Stomach (tissue), 7 donors: ENCODE measurements around a stretch of chr2.

GRCh38 chr2:73991528-73992119 lies 6.9 kb downstream of the TET3 start:
- PRO-cap: no peak
- RAMPAGE, long total RNA, 5 experiments: start-site peak on the plus strand in 2 of 5 experiments, at chr2:73991734-73991997 at its widest, 5 to 8 reads per replicate
- RRBS: no CpG with 5 or more reads among the region's 3 CpGs

- PRO-cap: no peak
- RAMPAGE, long total RNA, 5 experiments: no peak in any of the 5 experiments
- RRBS: no CpG with 5 or more reads among the region's 17 CpGs
These were observed 13.7 kb downstream of the TET3 start for GRCh38 chr2:73998144-73999033.

DNA sequence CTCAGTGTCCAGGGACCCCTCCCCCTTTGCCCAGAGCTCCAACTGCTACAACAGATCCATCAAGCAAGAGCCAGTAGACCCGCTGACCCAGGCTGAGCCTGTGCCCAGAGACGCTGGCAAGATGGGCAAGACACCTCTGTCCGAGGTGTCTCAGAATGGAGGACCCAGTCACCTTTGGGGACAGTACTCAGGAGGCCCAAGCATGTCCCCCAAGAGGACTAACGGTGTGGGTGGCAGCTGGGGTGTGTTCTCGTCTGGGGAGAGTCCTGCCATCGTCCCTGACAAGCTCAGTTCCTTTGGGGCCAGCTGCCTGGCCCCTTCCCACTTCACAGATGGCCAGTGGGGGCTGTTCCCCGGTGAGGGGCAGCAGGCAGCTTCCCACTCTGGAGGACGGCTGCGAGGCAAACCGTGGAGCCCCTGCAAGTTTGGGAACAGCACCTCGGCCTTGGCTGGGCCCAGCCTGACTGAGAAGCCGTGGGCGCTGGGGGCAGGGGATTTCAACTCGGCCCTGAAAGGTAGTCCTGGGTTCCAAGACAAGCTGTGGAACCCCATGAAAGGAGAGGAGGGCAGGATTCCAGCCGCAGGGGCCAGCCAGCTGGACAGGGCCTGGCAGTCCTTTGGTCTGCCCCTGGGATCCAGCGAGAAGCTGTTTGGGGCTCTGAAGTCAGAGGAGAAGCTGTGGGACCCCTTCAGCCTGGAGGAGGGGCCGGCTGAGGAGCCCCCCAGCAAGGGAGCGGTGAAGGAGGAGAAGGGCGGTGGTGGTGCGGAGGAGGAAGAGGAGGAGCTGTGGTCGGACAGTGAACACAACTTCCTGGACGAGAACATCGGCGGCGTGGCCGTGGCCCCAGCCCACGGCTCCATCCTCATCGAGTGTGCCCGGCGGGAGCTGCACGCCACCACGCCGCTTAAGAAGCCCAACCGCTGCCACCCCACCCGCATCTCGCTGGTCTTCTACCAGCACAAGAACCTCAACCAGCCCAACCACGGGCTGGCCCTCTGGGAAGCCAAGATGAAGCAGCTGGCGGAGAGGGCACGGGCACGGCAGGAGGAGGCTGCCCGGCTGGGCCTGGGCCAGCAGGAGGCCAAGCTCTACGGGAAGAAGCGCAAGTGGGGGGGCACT lies 46.4 kb downstream of the BOLA3 start:
- PRO-cap: no peak
- RAMPAGE, long total RNA, 5 experiments: start-site peak on the plus strand in 2 of 5 experiments, centred at positions 73 to 389 of the sequence, 6 to 70 reads per replicate
- RRBS: 90% methylated on average over 1 of the region's 43 CpGs

- PRO-cap: no peak
- RAMPAGE, long total RNA, 5 experiments: no peak in any of the 5 experiments
- RRBS: no CpG with 5 or more reads among the region's 13 CpGs
These were observed 40.9 kb downstream of the BOLA3 start for GRCh38 chr2:74106733-74107369.

DNA sequence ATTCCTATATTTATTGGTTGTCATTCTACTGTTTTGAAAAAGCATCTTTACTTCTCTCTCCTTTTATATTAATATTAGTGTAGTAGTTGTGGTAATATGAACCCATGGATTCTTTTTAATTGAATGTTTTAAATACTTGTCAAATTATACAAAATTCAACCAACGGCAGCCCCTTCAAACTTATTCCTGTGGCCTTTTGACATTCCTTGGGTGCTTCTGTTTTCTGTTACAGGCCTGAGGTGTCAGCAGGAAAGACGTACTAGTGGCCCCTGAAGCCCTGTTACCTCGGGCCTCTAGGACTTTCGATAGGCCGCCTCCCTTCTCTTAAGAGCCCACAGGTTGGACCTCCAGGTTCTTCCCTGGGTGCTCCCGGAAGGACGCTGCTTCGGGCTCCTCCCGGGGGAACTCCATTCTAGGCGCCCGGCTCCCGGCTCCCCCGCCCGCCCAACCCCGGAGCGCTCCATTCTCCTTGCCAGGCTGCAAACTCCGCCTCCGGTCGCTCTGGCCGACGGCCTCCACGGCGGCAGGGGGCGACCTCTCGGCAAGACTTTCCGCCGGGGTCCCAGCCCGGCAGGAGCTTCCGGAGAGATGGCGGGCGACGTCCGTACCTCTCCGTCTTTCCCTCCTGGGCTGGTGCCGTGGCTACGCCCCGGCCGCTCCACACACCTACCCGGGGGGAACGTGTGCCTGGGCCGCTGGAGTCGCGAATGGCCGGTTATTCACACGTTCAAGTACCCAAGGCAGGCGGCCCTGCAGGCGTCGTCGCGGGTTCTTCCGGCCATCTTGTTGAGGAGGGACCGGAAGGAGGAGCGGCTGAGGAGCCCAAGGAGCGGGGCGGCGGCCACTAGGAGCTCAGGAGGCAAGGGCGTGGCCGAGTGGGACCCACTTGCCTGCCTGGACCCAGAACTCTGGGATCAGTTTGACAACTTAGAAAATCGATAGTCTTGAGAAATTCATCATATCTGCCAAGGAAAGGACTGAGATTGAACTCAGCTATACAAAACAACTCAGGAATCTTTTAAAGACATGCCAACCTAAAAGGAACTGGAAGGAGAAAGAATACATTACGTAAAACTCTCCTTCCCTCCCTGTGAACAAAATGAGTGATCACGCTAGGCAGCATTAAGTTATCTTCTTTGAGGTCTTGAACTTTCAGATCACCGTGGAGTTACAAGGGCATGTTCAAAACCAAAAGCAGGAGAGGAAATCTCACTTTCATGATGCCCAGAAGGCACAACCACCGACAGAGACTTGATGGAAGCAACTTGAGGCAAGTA lies 27.5 kb downstream of the BOLA3 start:
- PRO-cap: bidirectional peak, plus-strand start at position 573 of the sequence, minus-strand start at position 449 of the sequence; bidirectional peak, plus-strand start at position 816 of the sequence, minus-strand start at position 788 of the sequence
- RAMPAGE, long total RNA, 5 experiments: start-site peak on the plus strand in 4 of 5 experiments, centred at positions 570 to 832 of the sequence, 9 to 97 reads per replicate
- RRBS: 4% methylated on average over 32 of the region's 63 CpGs

DNA sequence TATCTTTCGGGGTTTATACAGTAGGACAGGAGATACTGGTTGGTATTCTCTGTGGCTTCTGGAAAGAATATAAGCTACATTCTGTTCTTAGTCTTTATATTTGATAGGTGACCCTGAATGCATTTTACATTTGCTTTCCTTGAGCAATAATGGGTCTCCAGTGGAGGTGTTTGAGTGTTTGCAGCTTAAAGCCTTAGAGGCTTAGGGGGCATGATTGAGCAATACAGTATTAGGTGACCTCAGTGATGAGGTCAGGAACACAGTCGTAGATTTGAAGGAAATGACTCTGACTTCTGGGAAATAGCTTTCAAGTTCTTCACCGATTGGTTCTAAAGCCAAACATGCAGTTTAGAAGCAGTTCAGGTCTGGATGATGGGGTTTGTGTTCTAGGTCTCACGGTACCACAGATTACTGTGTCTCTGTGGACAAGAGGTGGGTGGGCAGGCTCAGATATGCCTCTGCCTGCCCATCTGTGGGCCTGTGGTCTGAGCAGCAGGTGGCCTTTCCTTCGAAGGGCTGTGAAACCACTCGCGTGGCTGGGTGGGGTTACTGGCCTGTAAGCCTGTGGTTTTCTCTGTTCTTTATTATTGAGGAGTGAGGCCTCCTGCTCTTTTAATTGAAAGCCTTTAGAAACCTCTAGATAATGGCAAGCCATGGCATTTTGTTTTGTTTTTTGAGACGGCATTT lies 7.8 kb downstream of the MTHFD2 start:
- PRO-cap: no peak
- RAMPAGE, long total RNA, 5 experiments: no peak in any of the 5 experiments
- RRBS: no CpG with 5 or more reads among the region's 8 CpGs

DNA sequence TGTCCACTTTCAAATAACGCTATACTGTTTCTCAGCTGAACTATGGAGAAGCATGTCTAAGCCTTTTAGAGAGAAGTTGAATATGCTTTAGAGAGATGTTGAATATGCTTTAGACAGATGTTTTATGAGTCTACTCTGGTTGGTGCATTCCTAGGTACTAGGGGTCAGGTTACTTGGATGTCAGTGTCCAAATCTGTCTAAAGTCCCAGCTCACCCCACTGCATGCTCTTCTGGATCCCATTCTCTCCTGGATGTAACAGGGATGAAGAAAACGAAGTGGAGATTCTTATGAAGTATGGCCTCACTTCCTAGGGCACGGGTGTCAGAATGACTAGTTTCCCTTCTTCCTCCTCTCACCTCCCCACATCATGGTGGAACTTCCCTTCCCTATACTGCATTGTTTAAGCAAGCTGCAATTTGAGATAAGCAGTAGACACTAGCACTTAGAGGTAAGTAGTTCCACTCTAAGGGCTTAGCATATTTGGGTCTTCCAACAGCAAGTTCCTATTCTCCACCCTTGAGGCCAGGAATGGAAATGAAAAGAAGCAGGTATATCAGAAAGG lies 29.8 kb downstream of the SLC4A5 start:
- PRO-cap: no peak
- RAMPAGE, long total RNA, 5 experiments: no peak in any of the 5 experiments
- RRBS: no CpG with 5 or more reads among the region's 3 CpGs

DNA sequence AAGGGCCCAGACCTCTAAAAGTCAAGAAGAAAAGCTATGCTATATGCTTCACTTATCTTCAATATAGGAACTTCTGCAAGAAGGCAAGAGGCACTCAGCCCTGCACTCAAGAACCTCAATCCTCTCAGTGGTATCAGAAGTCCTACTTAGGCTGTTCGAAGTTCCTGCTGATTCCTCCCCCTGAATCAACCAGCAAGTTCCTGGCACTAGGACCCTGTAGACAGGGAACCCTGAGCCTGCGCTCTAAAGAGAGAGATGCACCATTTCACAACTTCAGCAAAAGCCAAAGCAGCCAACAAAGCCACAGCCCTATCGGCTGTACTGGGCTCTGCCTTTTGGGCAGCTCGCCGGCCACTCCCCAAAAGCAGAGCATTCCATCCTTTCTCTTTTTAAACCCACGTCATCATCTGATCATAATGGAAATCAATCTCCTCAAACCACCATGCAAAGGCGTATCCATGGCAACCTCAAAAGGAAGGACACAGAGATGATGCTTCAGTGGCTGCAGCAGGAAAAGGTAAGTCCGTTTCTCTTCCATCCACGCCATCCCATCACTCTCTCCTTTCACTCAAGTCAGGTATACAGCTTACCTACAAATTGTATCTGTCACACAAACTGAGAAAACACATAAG lies 5.2 kb upstream of the DCTN1 start:
- PRO-cap: no peak
- RAMPAGE, long total RNA, 5 experiments: no peak in any of the 5 experiments
- RRBS: no CpG with 5 or more reads among the region's 9 CpGs

GRCh38 chr2:74414537-74414801 lies 7.0 kb downstream of the C2orf81 start:
- PRO-cap: no peak
- RAMPAGE, long total RNA, 5 experiments: no peak in any of the 5 experiments
- RRBS: 8% methylated on average over 9 of the region's 14 CpGs

DNA sequence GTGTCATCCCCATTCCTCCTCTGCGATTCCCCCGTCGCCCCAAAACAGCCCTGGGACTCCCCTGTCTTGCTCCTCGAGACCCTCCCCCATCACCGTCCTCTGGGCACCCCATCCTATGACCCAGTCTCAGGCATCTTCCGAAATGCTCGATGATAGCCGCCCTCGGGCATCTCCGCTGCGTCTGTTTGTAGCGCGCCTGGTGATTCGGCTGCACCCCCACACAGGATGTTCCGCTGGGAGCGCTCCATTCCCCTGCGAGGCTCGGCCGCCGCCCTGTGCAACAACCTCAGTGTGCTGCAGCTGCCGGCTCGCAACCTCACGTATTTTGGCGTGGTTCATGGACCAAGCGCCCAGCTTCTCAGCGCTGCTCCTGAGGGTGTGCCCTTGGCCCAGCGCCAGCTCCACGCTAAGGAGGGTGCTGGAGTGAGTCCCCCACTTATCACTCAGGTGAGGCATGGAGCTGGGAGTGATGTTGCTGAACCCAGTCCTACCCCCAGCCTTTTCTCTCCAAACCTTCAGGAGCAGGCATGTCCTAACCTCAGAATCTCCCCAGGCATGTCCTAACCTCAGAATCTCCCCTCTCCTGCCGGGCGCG lies 496 bp downstream of the WDR54 start:
- PRO-cap: bidirectional peak, plus-strand start at position 289 of the sequence, minus-strand start at position 227 of the sequence
- RAMPAGE, long total RNA, 5 experiments: no peak in any of the 5 experiments
- RRBS: no CpG with 5 or more reads among the region's 31 CpGs

- PRO-cap: unidirectional peak, plus-strand start at chr2:74440364; bidirectional peak, plus-strand start at chr2:74440694, minus-strand start at chr2:74440431; bidirectional peak, plus-strand start at chr2:74441081, minus-strand start at chr2:74440746
- RAMPAGE, long total RNA, 5 experiments: start-site peak on the minus strand in 4 of 5 experiments, at chr2:74440415-74440573 at its widest, 19 to 53 reads per replicate
- RRBS: 6% methylated on average over 10 of the region's 55 CpGs
These were observed 1.1 kb downstream of the RTKN start for GRCh38 chr2:74440249-74441350.

- PRO-cap: no peak
- RAMPAGE, long total RNA, 5 experiments: no peak in any of the 5 experiments
- RRBS: no CpG with 5 or more reads among the region's 27 CpGs
These were observed 931 bp downstream of the CCDC142 start for GRCh38 chr2:74481860-74482273.

GRCh38 chr2:74504123-74504432 lies 3.4 kb downstream of the PCGF1 start:
- PRO-cap: no peak
- RAMPAGE, long total RNA, 5 experiments: no peak in any of the 5 experiments
- RRBS: 4% methylated on average over 3 of the region's 8 CpGs

DNA sequence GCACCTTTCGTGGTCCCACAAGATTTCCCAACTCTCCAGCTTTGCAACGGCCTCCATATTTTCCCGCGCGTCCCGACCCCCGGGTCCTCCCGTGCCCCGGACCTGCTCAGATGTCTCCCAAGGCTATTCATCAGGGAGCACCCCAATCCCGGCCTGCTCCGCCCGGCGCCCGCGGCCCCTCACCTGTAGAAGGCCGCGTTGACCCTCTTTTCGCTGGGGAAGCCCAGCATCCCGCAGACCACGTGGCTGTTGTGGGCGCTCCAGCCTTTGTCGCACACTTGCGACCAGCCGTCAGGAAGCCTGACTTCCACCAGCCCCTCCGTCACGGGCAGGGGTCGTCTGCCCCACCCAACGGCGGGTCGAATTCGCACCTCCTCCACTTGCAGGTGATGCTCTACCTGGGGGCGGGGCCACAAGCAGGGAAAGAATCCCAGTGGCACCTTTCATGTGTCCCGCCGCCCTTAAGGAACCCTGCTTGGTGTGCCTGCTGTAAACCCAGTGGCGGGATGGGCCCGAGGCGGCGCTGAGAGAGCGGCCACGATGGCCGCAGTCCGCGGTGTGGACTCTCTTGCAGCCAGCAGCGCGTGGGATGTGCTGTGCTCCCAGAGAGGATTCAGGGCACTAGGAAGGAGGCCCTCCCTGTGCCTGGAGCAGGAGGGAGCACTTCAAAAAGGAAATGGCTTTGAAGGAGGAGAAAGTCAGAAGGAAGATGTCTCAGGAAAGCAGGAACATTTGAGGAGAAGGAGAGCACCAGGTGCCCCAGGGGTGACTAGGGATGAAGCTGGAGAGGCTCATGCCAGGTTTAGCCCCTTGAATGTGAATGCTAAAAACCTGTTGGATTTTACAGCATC lies 4.3 kb downstream of the LOXL3 start:
- PRO-cap: no peak
- RAMPAGE, long total RNA, 5 experiments: no peak in any of the 5 experiments
- RRBS: 20% methylated on average over 1 of the region's 45 CpGs

DNA sequence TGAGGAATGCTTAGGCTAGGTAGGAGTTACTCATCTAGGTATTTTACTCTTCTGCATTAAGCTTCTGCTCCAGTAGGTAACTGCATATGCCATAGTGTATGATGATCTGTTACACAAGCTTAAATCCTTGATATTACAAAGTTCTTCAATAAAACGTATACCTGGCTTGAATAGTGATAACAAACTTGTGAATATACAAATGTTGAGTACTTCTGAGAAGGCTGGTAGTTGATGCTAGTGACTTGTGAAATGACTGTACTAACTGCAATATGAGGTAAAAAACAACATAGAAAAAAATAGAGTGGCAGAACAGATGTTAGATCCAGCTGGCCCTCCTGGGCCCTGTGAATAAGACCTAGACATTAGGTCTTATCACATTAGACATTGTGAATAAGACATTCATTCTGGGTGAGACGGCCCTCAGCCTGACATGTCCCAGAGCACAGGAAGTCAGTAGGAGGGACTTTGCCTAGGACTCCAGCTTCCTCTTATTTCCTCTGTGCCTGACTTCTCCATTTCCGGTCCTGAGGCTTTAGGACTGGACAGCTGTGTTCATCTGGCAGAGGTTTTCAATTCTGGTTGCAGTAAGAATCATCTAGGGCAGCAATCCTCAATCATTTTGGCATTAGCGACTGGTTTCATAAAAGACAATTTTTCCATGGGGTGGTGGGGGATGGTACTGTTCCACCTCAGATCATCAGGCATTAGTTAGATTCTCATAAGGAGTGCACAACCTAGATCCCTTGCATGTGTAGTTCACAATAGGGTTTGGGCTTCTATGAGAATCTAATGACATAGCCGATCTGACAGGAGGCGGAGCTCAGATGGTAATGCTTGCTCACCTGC lies 23.0 kb downstream of the DOK1 start:
- PRO-cap: no peak
- RAMPAGE, long total RNA, 5 experiments: no peak in any of the 5 experiments
- RRBS: no CpG with 5 or more reads among the region's 6 CpGs

GRCh38 chr2:74834375-74835416 lies 769 bp downstream of the HK2 start:
- PRO-cap: unidirectional peak, minus-strand start at chr2:74834540; bidirectional peak, plus-strand start at chr2:74834825, minus-strand start at chr2:74834817; bidirectional peak, plus-strand start at chr2:74835379, minus-strand start at chr2:74835231
- RAMPAGE, long total RNA, 5 experiments: no peak in any of the 5 experiments
- RRBS: 1% methylated on average over 50 of the region's 110 CpGs

DNA sequence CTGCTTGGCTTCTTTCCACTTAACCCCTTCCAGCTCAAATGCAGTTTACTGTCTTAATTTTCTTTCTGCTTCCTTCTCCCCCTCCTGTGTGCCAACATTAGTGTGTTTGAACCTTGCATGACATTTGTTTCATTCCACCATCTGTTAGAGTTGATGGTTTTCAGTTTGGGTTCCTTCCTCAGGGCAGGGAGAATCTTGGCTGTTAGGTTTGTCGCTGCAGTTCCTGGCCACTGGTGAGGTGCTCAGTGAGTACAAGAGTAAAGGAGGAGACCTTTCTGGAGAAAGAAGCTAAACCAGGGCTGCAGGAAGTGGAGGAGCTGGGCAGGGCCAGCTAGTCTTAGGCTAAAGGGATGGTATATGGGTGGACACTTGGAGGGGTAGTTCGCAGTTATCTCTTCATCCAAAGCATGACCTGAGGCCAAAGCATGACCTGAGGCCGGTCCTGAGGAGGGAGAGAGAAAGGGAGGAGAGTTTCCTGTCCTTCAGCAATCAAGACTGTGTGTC lies 4.1 kb downstream of the HK2 start:
- PRO-cap: no peak
- RAMPAGE, long total RNA, 5 experiments: no peak in any of the 5 experiments
- RRBS: no CpG with 5 or more reads among the region's 3 CpGs

GRCh38 chr2:74863564-74864148 lies 29.7 kb downstream of the HK2 start:
- PRO-cap: unidirectional peak, plus-strand start at chr2:74863958
- RAMPAGE, long total RNA, 5 experiments: no peak in any of the 5 experiments
- RRBS: no CpG with 5 or more reads among the region's 5 CpGs

- PRO-cap: bidirectional peak, plus-strand start at chr2:74868313, minus-strand start at chr2:74868123
- RAMPAGE, long total RNA, 5 experiments: no peak in any of the 5 experiments
- RRBS: no CpG with 5 or more reads among the region's 19 CpGs
These were observed 34.0 kb downstream of the HK2 start for GRCh38 chr2:74867591-74868689.

- PRO-cap: no peak
- RAMPAGE, long total RNA, 5 experiments: no peak in any of the 5 experiments
- RRBS: no CpG with 5 or more reads among the region's 6 CpGs
These were observed 11.0 kb downstream of the POLE4 start for GRCh38 chr2:74969257-74969991.